Lung (tissue), 4 donors: ENCODE results near the genes XIAP, STAG2 and TEX13C.

- PRO-cap = bidirectional peak, plus-strand start at chrX:123859995, minus-strand start at chrX:123859904; bidirectional peak, plus-strand start at chrX:123860269, minus-strand start at chrX:123860139
- RAMPAGE, long total RNA = no peak
- RRBS = 18% methylated on average over 32 of the region's 75 CpGs
Measured at GRCh38 chrX:123859406-123860546, at the start of gene XIAP. Gene XIAP (plus strand): TSS chrX:123860053.

DNA sequence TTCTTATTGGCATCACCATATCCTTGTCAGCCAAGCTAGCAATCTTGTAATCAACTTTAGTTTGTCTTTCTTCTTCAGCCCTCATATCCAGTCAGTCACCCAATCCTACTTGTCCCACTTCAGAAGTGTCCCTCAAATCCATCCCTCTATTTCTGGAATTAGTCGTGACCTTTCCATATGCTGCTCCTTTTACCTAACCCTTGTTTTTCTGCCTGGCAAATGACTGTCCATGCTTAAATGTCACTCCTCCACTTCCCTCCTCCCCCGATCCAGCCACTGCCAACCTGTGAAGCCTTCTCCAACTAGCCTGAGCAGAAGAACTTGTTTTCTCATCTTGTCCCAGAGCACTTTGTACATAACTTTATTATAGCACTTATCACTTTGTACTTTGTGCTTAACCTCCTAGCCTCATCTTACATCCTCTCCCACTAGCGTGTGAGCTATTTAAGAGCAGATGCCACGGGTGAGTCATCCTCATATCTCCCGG is 46.6 kb downstream of the XIAP start:
- PRO-cap = no peak
- RAMPAGE, long total RNA = no peak
- RRBS = no CpG with 5 or more reads among the region's 5 CpGs

- PRO-cap = no peak
- RAMPAGE, long total RNA = start-site peak on the plus strand at chrX:123961304-123961337, 46 and 36 reads in 2 replicates; start-site peak on the plus strand at chrX:123961738-123961812, 352 and 43 reads in 2 replicates
- RRBS = 22% methylated on average over 6 of the region's 48 CpGs
Measured at GRCh38 chrX:123961074-123962008, at the start of gene STAG2. Gene STAG2 (plus strand): TSS chrX:123961706.

DNA sequence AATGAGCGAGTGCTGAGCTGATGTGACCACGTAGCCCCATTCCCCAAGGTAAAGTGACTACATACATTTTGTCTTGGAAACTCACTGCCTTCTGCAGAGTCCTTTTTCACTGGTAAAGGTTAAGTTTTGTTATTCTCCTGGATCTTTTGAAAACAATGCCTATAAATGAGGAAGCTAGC is 115.4 kb upstream of the TEX13D start:
- PRO-cap = no peak
- RAMPAGE, long total RNA = no peak
- RRBS = no CpG with 5 or more reads among the region's 2 CpGs

- PRO-cap = no peak
- RAMPAGE, long total RNA = no peak
- RRBS = no CpG with 5 or more reads among the region's 19 CpGs
Measured at GRCh38 chrX:125203101-125203481, 116.6 kb upstream of the TEX13C start.

DNA sequence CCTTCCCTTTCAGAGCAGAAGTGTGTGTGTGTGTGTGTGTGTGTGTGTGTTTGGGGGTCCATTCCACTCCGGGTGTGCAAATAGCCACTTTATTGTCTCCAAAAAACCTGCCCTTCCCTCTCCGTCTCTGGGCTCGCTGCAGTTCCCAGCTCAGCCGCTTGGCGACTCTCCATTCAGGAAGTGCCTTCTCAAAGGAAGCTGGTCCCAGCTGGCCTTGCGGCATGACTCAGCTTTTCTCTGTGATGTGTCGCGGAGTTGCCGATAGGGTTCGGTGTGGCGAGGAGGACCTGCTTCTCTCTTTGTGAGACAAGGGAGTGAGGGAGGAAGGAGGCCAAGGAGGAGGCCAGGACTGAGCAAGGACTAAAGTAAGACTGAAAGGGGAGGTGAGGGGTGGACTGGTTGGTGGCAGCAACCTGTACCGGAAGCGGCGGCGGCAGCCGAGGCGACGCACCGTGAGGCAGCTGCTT is at the start of gene TEX13C:
Gene TEX13C, plus strand, starts transcription at position 237 of the 467 bp plus-strand sequence.
- PRO-cap = no peak
- RAMPAGE, long total RNA = no peak
- RRBS = no CpG with 5 or more reads among the region's 19 CpGs

- PRO-cap = no peak
- RAMPAGE, long total RNA = no peak
- RRBS = no CpG with 5 or more reads among the region's 8 CpGs
Measured at GRCh38 chrX:126472854-126473259, 79.8 kb downstream of the DCAF12L1 start.

- PRO-cap = no peak
- RAMPAGE, long total RNA = no peak
- RRBS = 87% methylated on average over 5 of the region's 11 CpGs
Measured at GRCh38 chrX:126985871-126986431, 166.4 kb downstream of the PRR32 start.

- PRO-cap = no peak
- RAMPAGE, long total RNA = no peak
- RRBS = no CpG with 5 or more reads among the region's 2 CpGs
Measured at GRCh38 chrX:129572501-129572991, 32.5 kb downstream of the OCRL start.

- PRO-cap = no peak
- RAMPAGE, long total RNA = no peak
- RRBS = no CpG with 5 or more reads among the region's 7 CpGs
Measured at GRCh38 chrX:129739539-129740348, 965 bp downstream of the XPNPEP2 start.

GRCh38 chrX:129781783-129782086 is 2.0 kb downstream of the SASH3 start:
- PRO-cap = no peak
- RAMPAGE, long total RNA = no peak
- RRBS = no CpG with 5 or more reads among the region's 3 CpGs

DNA sequence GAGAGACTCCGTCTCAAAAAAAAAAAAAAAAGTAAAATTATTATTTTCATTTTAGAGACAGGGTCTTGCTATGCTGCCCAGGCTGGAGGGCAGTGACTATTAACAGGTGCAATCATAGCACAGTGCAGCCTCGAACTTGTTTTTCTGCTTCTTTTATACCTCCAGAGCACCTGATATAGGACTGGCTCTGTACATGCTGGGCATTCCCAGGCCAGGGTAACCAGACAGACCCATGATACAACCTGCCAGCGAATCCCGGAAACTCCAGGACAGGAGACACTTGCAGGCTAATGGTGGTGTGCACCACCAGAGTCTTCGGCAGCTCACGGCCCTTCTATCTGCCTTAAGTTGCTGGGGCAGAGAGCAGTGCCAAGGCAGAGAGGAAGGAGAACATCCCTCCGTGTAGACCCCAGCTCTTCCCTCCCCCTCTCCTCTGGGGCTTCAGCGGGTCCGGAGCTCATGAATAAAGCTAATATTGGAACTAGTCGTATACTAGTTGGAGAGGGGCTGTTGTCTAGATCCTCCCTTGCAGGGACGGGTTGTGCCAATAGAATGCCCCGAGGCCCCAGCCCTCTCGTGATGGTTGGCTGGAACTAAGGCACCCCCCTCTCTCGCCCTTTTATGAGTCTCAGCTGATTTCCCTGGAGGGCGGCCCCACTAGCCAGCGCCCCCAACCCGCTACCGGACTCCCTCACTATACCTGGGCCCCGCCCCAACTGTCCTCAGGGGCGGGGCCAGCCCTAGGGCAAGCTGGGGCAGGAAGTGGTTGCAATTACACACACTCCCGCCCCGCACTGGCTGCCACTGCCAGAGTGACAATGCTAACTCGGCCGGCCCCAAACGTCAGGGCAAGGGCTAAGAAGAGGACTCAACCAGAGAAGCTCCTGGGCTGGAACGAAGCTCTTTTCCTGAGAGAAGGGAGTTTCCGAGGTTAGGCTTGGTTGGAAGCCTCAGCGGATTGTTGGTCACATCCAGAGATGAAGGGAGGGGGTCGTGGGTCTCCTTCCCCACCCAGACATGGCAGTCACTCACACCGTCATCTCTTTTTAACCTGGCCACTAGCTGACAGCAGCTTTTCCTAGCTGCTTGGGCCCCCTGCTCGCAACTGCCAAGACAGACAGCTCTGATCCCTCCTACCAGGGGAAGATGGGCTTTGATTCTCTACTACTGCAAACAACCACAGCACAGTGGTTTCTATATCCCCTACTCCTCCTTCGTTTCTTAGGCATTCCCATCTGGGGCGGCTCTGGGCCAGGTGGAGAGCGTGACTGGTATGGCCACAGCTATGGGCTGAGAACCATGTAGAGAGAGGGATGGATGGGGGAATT is 21.3 kb upstream of the BCORL1 start:
- PRO-cap = bidirectional peak, plus-strand start at position 839 of the sequence, minus-strand start at position 658 of the sequence
- RAMPAGE, long total RNA = no peak
- RRBS = no CpG with 5 or more reads among the region's 34 CpGs

DNA sequence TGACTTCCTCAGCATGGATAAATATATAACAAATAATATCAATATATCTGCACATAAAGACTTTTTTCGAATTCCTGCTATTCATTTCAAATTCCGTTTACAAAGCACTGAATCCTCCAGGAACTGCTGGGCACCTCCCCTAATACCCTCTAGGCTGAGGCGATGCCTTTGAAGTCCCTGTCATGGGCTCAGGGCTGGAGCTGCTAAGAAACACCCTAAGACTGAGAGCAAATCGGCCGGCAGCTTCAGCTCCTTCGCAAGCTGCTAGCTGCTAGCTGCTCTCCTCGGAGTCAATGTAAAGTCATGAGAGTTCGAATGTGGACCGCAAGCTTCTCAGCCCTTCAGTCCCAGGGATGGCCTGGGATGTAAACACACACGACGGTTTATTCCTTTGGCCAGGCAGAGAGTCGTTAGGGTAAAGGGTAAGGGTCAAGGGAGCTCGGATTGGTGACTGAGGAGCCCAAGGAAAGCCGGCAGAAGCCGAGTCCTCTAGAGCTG is 3.3 kb upstream of the BCORL1 start:
- PRO-cap = no peak
- RAMPAGE, long total RNA = no peak
- RRBS = no CpG with 5 or more reads among the region's 15 CpGs

DNA sequence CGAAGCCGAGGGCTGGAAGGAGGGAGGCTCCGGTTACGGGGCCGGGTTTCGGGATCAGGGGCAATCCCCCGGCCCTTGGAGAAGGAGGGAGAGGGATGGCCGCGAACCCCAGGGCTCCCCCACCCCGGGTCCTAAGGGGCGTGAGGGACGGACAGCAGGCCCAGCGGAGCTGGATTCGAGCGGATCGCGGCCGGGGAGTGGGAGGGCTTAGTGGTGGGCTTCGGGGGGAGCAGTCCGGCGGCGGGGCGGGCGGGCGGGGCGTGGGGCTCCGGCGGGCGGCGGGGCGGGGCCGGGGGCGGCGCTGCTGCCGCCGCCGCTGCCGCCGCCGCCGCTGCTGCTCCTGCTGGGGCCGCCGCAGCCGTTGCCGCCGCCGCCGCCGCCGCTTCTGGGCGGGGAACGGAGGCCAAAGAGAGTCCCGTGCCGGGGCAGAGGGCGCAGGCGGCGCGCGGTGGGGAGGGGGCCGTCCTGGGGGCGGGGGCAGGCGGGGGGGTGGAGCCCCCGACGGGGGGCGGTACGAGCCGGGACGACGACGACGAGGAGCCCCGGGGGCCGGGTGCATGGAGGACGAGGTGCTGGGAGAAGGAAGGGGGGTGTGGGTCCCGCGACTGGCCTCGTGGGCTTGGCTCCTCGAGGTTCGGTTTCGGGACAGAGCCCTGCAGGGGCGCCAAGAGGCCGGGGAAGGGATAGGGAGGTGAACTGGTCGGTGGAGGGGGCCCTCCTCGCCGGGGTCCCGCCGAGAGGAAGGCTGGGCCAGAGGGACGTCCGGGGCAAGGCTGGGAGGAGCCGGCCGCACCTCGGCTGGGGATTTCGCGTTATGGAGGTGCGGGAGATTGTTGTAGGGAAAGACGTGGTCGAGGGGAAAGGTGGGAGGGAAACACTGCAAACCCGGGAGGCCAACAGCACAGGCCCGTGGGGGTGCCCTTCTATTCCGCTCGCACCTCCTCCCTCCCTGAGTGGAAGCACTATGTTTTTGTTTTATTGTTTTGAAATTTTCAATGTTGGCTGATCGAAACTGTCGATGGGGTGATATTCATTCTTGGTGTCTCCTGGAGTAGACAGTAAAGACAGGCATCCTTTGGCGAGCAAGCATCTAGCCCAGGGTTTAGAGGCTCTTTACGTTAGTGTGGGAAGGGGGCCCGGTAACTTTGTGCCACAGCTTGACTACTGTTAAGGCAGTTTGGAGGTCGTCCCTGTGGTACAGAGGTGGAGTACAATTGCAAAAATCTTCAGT is 1.8 kb downstream of the BCORL1 start:
- PRO-cap = bidirectional peak, plus-strand start at position 526 of the sequence, minus-strand start at position 387 of the sequence
- RAMPAGE, long total RNA = no peak
- RRBS = 19% methylated on average over 32 of the region's 107 CpGs

DNA sequence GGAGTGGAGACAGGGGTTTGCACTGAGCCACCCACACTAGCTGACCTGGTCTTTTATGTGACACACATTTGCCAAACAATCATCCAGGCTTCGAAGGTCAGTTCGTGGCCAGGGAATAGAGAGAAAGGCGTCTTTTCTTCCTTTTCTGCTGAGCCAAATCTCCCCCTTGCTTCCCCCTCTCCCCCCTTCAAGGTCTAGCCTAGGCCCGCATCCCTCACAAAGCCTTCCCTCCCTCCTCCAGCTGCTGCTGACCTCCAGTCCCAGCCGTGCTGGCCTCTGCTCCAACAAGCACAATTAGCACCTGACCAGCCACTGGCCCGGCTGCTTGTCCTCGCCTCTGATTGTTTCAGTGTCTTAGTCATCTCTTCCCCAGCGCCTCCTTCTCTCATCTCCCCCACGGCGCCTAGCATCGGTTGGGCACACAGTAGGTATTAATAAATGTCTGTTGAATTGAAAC is 4.3 kb downstream of the ELF4 start:
- PRO-cap = no peak
- RAMPAGE, long total RNA = no peak
- RRBS = no CpG with 5 or more reads among the region's 11 CpGs

DNA sequence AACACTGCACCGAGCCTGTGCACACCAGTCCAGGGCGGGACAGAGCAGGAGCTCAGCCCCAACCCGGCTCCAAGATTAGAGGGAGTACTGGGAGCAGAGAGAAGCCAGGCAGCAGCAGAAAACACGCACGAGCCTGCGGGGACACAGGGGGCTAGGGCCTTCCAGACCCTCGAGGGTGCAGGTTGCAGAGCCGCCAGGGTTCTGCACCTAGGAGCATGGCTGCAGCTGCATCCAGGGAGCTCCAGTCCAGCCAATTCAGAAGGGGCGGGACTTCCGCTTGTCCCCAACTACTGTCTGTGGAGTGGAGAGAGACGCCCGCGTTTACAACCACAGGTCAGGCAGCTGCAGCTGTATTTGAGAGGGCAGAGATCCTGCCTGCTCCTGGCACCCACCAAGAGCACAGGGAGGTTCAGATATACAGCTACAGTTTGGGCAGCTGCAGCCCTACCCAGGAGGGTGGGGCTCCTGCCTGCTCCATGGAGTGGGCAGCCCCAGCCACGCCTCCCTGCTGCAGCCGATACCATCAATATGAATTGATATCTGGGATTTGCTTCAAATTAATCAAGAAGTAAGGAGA is 31.0 kb upstream of the ZNF280C start:
- PRO-cap = no peak
- RAMPAGE, long total RNA = no peak
- RRBS = no CpG with 5 or more reads among the region's 15 CpGs

GRCh38 chrX:131081443-131081934 is 23.3 kb downstream of the ARHGAP36 start:
- PRO-cap = no peak
- RAMPAGE, long total RNA = no peak
- RRBS = no CpG with 5 or more reads among the region's 12 CpGs

DNA sequence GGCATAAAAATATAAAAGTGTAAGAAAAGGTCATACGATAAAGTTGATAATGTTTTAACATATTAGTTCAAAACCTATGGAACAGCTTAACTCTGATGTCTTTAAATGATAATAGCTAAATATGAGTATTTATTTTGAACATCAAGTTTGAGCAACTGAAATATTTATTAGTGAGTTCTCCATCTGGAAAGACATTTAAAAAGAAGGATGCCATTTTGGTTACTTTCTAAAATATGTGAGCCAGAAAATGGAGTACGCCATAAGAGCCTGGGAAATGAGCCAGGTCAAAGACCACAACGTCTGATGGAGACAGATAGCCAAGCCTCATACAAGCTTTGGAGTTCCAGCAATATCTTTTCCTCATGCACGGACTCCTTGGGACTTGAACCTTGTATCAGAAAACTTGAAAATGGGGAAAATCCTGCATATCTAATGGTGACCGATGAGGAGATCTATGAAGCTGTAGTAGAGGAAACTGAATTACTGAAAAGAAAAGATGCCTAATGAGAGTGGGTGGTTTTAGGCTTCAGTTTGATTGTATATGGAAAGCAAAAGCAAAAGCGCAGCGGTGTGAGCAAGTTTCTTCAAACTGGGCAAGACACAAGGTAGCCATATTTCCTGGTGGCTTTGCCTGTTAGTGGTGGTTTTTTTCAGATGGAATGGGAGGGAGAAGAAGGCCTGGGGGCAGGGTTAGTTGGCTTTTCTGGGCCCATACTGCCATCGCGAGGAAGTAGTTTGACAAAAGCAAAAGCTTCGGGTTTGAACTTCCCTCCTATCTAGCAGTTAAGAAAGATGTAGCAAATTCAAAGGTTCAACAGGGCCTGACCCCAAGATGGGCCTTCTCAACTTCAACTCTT is 210.2 kb upstream of the STK26 start:
- PRO-cap = no peak
- RAMPAGE, long total RNA = no peak
- RRBS = no CpG with 5 or more reads among the region's 10 CpGs

GRCh38 chrX:132161380-132162461 is 33.9 kb upstream of the FRMD7 start:
- PRO-cap = no peak
- RAMPAGE, long total RNA = no peak
- RRBS = no CpG with 5 or more reads among the region's 37 CpGs

- PRO-cap = no peak
- RAMPAGE, long total RNA = no peak
- RRBS = no CpG with 5 or more reads among the region's 3 CpGs
Measured at GRCh38 chrX:132648639-132648959, 159.8 kb upstream of the MBNL3 start.